Hepatocyte (in vitro differentiated cells and primary cell): Measurements from ENCODE around the genes KRTAP5-9, KRTAP5-11, TOMT, STARD10 and ATG16L2.

GRCh38 chr11:71530378-71531436, 3.6 kb downstream of the KRTAP5-7 start:
- RAMPAGE, long total RNA, result no peak
- RRBS, result no CpG with 5 or more reads among the region's 22 CpGs

DNA sequence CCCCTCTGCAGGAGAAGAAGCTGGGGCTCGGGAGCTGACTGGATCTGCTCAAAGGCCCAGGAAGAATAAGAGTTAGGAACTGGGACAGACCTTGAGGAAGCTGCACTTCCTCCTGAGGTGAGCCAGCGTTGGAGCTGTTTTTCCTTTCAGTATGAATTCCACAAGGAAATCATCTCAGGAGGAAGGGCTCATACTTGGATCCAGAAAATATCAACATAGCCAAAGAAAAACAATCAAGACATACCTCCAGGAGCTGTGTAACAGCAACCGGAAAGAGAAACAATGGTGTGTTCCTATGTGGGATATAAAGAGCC, at the start of gene KRTAP5-9:
TSS of gene KRTAP5-9 (plus strand) at position 154 of the 314 bp plus-strand sequence.
- RAMPAGE, long total RNA, result no peak
- RRBS, result no CpG with 5 or more reads among the region's 3 CpGs

DNA sequence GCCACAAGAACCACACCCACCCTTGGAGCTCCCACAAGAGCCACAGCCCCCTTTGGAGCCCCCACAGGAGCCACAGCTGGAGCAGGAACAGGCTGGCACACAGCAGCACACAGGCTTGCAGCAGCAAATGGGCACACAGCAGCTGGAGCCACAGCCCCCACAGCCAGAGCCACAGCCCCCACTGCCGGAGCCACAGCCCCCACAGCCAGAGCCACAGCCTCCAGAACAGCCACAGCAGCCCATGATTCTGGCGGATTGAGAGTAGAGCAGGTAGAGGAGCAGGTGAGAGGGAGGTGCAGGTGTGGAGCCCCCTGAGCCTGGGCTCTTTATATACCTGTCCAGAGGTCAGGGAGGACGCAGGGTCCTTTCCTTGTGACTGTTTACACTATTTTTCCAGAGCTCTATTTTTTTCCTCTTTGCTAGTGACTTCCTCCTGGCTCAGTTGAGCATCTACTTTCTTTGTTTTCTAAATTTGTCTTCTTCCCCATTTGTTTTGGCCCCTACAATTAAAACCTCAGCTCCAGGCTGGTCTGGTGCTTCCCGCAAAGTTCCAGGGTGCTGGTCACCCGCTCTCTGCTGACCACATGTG, at the start of gene KRTAP5-11:
TSS of gene KRTAP5-11 (minus strand) at position 281 of the 589 bp plus-strand sequence.
- RAMPAGE, long total RNA, result no peak
- RRBS, result no CpG with 5 or more reads among the region's 5 CpGs

- RAMPAGE, long total RNA, result no peak
- RRBS, result no CpG with 5 or more reads among the region's 3 CpGs
Measured at GRCh38 chr11:71656419-71656821, 73.7 kb upstream of the KRTAP5-11 start.

DNA sequence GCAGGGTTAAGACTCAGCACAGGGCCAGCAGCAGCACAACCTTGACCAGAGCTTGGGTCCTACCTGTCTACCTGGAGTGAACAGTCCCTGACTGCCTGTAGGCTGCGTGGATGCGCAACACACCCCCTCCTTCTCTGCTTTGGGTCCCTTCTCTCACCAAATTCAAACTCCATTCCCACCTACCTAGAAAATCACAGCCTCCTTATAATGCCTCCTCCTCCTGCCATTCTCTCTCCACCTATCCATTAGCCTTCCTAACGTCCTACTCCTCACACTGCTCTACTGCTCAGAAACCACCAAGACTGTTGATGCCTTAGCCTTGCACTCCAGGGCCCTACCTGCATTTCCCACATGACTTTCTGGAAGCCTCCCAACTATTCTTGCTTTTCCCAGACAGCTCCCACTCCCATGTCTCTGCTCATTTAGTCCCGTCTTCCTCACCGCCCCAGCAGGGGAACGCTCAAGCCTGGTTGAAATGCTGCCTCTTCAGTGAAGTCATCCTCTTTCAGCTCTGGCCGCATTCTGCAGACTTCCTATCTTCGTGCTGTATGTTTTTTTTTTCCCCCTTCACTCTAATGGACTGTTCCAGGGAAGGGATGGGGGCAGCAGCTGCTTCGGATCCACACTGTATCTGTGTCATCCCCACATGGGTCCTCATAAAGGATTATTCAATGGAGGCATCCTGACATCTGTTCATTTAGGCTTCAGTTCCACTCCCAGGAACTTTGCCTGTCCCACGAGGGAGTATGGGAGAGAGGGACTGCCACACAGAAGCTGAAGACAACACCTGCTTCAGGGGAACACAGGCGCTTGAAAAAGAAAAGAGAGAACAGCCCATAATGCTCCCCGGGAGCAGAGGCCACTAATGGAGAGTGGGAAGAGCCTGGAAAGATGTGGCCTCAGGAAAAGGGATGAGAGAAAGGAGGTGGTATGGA, 3.4 kb downstream of the IL18BP start:
- RAMPAGE, long total RNA, result no peak
- RRBS, result no CpG with 5 or more reads among the region's 12 CpGs

GRCh38 chr11:72012959-72013263, 14.2 kb downstream of the IL18BP start:
- RAMPAGE, long total RNA, result no peak
- RRBS, result 32% methylated on average over 5 of the region's 12 CpGs

- RAMPAGE, long total RNA, result no peak
- RRBS, result no CpG with 5 or more reads among the region's 36 CpGs
Measured at GRCh38 chr11:72013264-72014252, 14.8 kb downstream of the IL18BP start.

DNA sequence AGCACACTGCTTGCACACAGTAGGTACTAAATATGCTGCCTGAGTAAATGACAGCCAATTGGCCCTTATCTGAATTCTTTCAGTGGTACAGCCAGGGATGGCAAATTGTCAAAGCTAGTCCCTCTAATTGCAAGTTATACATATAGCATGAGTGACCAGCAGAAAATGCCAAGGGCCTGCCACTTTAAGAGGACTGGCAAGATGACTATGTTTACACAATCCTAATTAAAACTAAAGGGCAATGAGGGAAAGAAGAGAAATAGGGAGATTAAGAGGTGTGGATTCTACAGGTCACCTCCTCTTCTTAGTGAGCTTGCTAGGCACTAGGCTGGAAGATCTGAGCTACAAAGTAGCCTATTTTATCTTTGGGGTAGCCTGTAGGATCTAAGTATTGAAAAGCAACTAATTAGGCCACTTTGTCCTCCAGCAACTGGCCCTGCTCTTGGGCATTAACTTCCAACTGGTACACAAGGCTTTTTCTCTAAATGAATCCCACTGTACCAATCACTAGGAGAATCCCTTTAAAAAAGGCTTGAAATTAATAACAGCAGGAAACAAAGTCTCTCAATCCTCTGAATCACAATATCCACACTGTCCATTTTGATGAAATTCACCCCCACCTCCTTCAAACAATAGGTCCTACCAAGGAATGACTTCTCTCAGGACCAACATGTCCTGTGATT, 13.4 kb downstream of the NUMA1 start:
- RAMPAGE, long total RNA, result no peak

GRCh38 chr11:72100128-72100875, 2.8 kb downstream of the LAMTOR1 start:
- RAMPAGE, long total RNA, result no peak
- RRBS, result no CpG with 5 or more reads among the region's 3 CpGs

- RAMPAGE, long total RNA, result no peak
- RRBS, result 92% methylated on average over 2 of the region's 16 CpGs
Measured at GRCh38 chr11:72105564-72106193, at the start of gene TOMT. Gene TOMT (plus strand): TSS chr11:72105924.

GRCh38 chr11:72237909-72238345, 6.0 kb downstream of the PHOX2A start:
- RAMPAGE, long total RNA, result no peak
- RRBS, result 50% methylated on average over 2 of the region's 14 CpGs

- RAMPAGE, long total RNA, result no peak
- RRBS, result 5% methylated on average over 11 of the region's 42 CpGs
Measured at GRCh38 chr11:72243711-72244076, 282 bp downstream of the PHOX2A start.

DNA sequence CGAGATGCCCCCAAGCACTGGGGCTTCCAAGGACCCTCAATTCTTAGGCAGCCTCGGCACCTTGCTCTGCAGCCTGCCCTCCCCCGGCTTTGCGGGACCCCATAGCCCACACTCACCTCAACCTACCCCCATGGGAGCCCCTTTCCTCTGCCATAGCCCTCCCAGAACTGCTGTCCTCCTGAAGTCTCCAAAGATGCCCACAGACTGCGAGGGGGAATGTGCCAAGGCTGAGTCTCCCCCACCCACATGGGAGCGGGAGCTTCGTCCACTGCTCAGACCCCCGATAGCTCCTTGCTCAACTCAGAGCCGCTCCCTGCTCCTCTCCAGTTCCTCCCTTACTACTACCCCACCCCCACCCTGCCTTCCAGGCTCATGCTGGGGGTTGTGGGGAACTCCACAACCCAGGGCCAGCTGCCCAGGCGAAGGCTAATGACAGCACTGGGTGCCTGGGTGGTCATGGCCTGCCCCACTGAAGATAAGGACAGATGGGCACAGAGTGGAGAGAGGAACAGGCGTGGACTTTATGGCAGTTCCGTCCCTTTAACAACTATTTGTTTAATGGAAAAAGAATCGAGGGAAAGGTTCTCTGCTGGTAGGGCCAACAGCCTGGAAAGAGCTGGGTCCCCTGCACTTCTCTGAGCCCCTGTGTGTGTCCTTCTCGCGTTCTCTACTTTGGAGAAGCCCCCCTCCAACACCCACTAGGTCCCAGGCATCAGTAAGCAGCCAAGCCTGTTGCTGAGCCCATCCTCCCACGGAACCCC, 73.7 kb downstream of the PDE2A start:
- RAMPAGE, long total RNA, result no peak
- RRBS, result no CpG with 5 or more reads among the region's 16 CpGs

- RAMPAGE, long total RNA, result no peak
- RRBS, result no CpG with 5 or more reads among the region's 9 CpGs
Measured at GRCh38 chr11:72640331-72641036, 33.7 kb downstream of the PDE2A start.

- RAMPAGE, long total RNA, result no peak
- RRBS, result 97% methylated on average over 4 of the region's 18 CpGs
Measured at GRCh38 chr11:72684901-72685800, 10.9 kb upstream of the PDE2A start.

- RAMPAGE, long total RNA, result no peak
- RRBS, result 1% methylated on average over 19 of the region's 61 CpGs
Measured at GRCh38 chr11:72793206-72794564, at the start of gene STARD10. Gene STARD10 (minus strand): TSS chr11:72794047.

GRCh38 chr11:72813693-72814494, at the start of gene ATG16L2:
Gene ATG16L2 (plus strand): TSS chr11:72814411.
- RAMPAGE, long total RNA, result no peak
- RRBS, result 2% methylated on average over 52 of the region's 81 CpGs

DNA sequence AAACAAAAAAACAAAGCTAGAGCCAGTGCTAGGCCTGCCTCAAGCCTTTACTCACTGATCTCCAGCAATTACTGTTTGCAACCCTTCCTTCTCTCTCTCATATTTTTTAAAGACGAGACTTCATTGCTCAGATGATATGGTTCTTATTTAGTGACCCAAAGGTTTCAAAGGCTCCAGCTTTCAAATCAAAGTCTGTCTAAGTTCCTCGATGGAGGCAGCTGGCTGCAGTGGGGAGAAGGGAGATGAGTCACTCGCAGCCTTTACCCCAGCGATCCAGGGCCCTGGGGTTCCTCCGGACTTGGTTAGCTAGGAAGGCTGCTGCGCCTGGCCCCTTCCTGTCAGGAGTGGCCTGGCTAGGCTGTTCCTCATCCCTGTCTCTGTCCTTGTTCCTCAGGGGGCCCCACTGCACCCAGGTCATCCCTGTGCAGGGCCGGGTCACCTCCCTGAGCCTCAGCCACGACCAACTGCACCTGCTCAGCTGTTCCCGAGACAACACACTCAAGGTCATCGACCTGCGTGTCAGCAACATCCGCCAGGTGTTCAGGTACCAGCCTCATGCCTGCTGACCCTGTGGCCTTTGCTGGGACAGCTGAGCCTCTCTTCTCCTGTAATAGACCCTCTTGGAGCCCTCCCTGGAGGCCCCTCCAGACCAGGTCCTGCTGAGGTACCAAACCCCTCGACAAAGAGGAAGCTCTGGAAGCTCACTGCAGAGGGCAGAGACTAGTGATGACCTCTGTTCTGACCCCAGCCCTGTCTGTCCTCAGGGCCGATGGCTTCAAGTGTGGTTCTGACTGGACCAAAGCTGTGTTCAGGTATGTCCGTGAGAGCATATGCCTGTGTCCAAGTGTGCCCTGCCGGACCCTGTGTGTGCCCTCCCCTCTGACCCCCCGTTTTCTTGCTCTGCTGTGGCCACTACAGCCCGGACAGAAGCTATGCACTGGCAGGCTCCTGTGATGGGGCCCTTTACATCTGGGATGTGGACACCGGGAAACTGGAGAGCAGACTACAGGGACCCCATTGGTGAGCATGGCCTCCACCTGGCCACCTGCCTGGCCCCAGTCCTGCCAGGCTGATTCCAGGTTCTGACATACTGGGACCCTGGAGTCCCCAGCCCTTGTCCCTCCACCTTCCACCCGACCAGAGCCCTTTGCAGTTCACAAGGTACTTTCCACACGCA, 14.1 kb downstream of the ATG16L2 start:
- RAMPAGE, long total RNA, result no peak
- RRBS, result 89% methylated on average over 4 of the region's 21 CpGs

- RAMPAGE, long total RNA, result no peak
- RRBS, result no CpG with 5 or more reads among the region's 7 CpGs
Measured at GRCh38 chr11:72912952-72913626, 98.9 kb downstream of the ATG16L2 start.

GRCh38 chr11:73028434-73029105, 113.5 kb downstream of the FCHSD2 start:
- RAMPAGE, long total RNA, result no peak
- RRBS, result no CpG with 5 or more reads among the region's 5 CpGs